Breast (tissue), 4 donors: ENCODE measurements around a stretch of chr9.

GRCh38 chr9:121409965-121410215 is 39.8 kb upstream of the STOM start:
- PRO-cap, 3 experiments, result no peak in any of the 3 experiments
- RRBS, result no CpG with 5 or more reads among the region's 2 CpGs

- PRO-cap, 3 experiments, result no peak in any of the 3 experiments
- RRBS, result no CpG with 5 or more reads among the region's 3 CpGs
These were observed 46.5 kb downstream of the GGTA1 start for GRCh38 chr9:121453076-121453593.

DNA sequence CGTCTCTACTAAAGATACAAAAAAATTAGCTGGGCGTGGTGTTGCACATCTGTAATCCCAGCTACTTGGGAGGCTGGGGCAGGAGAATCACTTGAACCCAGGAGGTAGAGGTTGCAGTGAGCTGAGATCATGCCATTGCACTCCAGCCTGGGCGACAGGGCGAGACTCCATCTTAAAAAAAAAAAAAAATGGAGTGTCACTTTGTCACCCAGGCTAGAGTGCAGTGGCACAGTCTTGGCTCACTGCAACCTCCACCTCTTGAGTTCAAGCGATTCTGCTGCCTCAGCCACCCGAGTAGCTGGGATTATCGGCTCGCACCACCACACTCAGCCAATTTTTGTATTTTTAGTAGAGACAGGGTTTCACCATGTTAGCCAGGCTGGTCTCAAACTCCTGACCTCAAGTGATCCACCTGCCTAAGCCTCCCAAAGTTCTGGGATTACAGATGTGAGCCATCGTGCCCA is 30.9 kb upstream of the GGTA1 start:
- PRO-cap, 3 experiments, result no peak in any of the 3 experiments
- RRBS, result no CpG with 5 or more reads among the region's 9 CpGs

DNA sequence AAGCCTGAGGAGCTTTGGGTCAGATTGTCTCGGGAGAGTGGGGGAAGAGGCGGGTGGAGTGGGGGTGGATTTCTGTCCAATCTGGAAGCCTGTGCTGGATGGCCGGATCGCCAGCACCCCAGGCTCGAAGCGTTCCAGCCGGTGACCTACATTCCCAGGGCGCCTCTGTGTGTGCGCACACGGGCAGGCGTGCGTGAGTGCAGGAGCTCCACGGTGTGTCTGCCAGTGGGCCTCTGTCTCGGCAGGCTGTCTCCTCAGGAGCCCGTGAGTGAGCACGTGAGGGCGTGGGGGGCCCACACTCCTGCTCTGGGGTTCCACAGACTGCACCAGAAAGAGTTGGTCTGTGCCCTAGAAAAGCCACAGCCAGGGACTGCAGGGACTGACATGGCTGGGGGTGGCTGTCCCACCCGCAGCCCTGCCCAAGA is 74.2 kb upstream of the DAB2IP start:
- PRO-cap, 3 experiments, result no peak in any of the 3 experiments
- RRBS, result no CpG with 5 or more reads among the region's 18 CpGs

DNA sequence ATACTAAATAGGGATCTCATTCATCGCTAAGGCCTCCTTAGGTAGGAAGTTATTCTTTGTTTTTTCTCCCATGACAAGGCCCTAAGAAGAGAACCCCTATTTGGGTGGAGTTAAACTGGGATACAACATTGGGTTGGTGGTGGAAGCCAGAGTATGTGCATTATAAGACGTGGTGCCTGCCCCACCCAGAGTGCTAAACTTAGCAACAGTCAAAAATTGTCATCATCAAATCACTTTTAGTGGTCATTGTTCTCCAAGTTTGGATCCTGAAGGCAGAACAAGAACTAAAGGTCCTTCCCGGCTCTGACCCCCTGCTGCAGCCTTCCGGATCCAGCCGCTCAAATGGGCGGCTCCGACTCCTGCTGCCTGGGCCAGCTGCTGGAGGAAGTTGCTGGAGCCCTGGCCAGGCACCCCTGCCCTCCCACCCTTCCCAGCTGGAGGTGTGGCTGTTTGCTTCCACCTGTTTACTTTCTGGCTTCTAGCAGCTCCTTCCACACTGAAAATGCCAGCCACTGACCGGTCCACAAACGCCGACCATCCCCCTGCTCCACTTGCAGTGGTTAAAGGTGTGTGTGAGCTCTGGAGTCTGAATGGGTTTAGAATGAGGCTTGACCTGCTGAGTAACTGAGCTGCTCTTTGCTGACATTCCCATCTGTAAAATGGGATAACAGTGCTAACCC is 31.5 kb upstream of the DAB2IP start:
- PRO-cap, 3 experiments, result no peak in any of the 3 experiments
- RRBS, result no CpG with 5 or more reads among the region's 10 CpGs

DNA sequence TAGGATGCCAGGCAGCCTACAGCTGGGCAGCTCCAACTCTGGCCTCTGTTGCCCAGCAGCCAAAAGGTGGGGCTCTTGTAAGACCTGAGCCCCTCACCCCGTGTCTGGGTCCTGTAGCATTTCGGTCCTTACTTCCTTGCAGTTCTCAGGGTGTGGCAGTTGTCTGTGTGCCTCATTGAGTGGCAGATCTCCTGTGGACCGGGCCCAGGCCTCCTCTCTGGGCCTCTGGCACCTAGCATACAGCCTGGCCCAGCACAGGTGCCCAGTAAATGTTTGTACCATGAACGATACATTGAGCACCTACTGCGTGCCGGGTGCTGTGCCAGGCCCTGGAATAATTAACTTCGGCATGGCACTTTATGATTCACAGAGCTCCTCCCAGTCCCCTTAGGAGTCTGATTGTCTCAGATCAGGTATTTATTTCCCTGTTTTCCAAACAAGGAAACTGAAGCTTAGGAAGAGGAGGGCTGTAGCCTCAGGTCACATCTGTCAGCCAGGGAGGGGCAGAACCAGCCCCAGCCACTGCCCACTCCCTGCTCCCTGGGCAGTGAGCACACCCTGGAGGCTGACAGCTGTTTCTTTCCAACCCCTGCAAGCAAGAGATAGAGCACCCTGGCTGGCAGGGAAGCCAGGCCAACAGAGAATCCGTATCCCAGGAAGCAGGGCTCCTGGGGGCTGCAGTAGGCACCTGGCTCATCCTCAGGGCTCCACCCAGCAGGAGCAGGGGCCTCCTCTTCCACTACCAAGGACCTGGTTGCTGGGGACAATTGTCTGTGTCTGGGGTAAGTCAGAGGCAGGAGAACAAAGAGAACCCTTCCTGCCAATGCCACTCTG is 68.9 kb downstream of the DAB2IP start:
- PRO-cap, 3 experiments, result no peak in any of the 3 experiments
- RRBS, result 70% methylated on average over 4 of the region's 8 CpGs

GRCh38 chr9:121743998-121745042 is 92.9 kb downstream of the DAB2IP start:
- PRO-cap, 3 experiments, result peak in 1 of 3 experiments; most common minus-strand start chr9:121744059 (in 1)
- RRBS, result no CpG with 5 or more reads among the region's 19 CpGs

GRCh38 chr9:121763465-121763893 is 112.0 kb downstream of the DAB2IP start:
- PRO-cap, 3 experiments, result no peak in any of the 3 experiments
- RRBS, result no CpG with 5 or more reads among the region's 12 CpGs

GRCh38 chr9:121774189-121774487 is 122.7 kb downstream of the DAB2IP start:
- PRO-cap, 3 experiments, result no peak in any of the 3 experiments
- RRBS, result no CpG with 5 or more reads among the region's 11 CpGs

DNA sequence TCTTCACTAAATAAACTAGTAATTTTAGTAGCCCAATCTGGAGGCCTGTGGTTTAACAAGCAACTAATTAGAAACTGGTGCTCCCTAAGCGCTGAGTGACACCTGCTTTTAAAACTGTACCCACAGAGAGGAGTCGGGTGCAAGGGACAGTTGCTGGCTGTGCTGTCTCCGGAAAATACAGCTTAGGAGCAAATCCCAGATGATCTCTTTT is 148.2 kb downstream of the TTLL11 start:
- PRO-cap, 3 experiments, result no peak in any of the 3 experiments
- RRBS, result no CpG with 5 or more reads among the region's 3 CpGs

- PRO-cap, 3 experiments, result no peak in any of the 3 experiments
- RRBS, result no CpG with 5 or more reads among the region's 9 CpGs
These were observed 107.1 kb downstream of the TTLL11 start for GRCh38 chr9:121985952-121986442.

DNA sequence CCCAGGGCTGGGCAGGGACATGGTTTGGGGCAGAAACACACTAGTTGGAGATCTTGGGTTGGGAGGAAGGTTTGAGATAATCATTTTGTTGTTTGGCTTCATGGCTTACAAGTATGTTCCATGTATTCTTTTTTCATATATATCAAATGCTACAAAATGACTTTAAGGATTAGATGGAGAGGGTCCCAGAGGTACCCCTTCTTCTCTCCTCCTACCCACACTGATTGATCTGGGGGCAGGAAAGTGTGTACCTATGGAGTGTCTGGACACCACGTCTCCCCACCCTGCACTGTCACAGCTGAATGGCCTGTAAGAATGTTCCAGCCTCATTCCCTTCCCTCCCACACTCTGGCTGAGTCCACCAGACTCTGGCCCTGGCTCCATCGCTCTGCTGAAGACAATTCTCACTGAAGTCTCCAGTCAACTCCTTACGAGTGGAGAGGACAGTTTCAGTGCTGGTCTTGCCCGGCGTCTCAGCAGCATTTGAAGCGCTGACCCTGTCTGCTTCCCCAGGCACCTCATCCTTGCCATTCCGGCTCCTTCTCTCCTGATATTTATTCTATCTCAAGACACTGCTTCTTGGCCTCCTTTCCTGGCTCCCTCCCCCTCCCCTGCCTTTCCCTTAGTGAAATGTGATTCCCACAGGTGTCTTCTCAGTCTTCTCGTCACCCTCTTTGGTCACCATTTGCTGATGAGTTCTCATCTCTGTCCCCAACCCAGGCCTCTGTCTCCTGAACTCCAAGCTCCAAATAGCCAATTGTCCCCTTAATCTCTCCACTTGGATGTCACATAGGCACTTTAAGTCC is 105.7 kb downstream of the TTLL11 start:
- PRO-cap, 3 experiments, result no peak in any of the 3 experiments
- RRBS, result 80% methylated on average over 4 of the region's 8 CpGs

GRCh38 chr9:122087752-122088321 is 5.3 kb downstream of the TTLL11 start:
- PRO-cap, 3 experiments, result no peak in any of the 3 experiments
- RRBS, result no CpG with 5 or more reads among the region's 6 CpGs

- PRO-cap, 3 experiments, result no peak in any of the 3 experiments
- RRBS, result no CpG with 5 or more reads among the region's 20 CpGs
These were observed 4.4 kb downstream of the PTGS1 start for GRCh38 chr9:122374972-122375917.

GRCh38 chr9:122949692-122950660 is 9.2 kb downstream of the RABGAP1 start:
- PRO-cap, 3 experiments, result no peak in any of the 3 experiments
- RRBS, result no CpG with 5 or more reads among the region's 4 CpGs

DNA sequence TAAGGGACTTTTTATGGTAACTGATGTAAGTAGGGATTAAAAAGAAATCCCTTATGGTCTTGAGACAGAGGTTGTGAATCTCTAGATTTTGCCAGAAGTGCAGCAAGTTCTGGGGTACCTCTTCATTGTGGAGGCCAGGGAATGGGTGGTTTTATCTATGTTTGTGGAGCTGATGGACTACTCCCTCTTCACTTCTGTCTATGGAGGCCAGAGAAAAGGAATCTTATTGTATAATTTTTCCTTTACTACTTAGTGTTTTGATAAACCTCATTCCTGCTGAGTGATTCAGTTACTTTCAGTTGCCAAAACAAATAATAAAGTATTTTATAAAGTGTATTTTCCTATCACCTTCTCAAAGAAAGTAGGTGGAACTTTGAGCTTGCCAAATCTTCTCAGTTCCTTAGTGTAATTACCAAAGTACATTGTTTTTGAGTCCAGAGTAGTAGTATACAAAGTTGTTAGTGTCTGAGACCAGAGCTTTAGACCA is 13.3 kb downstream of the RABGAP1 start:
- PRO-cap, 3 experiments, result no peak in any of the 3 experiments

DNA sequence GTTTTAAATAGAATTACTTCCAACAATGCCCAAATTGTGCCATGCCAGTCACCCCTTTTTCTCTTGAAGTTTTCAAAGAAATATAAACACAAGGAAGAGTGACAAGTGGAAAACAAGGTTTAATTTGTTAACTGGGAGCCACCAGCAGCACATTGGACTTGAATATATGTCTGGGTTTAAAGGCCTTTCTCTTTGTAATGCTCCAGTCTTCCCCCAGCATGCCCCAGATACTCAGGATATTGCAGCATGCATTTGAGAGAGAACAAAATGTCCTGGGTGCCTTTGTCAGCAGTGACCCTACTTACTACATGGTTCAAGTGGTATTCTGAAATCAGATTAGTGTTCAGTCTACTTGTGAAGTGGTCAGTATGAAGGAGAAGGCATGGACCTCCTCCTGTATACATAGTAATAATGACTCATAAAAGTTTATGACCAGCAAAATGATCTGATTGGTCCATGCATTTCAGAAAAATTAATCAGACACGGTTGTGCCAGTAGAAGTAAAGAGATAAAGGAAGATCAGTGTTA is 25.3 kb downstream of the GPR21 start:
- PRO-cap, 3 experiments, result no peak in any of the 3 experiments
- RRBS, result no CpG with 5 or more reads among the region's 1 CpG

- PRO-cap, 3 experiments, result no peak in any of the 3 experiments
- RRBS, result no CpG with 5 or more reads among the region's 9 CpGs
These were observed 69.2 kb downstream of the GPR21 start for GRCh38 chr9:123102500-123103314.

DNA sequence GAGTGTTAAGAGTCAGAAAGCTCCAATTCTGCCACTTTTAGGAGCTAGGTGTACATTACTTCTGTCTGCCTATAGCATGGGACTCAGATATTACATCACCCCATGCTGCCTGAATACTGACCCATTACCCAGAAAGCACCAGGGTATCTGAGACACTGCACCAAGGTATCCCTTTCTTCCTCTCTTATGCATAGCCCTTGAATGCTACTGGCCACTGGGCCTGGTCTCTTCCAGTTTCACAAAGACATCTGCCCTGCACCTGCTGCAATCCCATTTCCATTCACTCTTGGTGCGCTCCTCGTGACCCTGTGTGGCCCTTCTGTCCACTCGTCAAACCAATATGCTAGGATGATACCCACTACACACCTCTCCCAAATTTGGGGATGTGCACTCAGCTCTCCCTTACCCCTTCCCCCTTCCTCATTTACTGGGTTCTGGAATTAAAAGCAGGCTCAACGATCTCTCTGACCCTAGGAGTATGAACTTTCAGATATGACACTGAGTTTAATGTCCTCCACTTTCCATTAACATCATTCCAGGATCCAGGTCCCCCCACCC is 2.4 kb downstream of the STRBP start:
- PRO-cap, 3 experiments, result no peak in any of the 3 experiments
- RRBS, result no CpG with 5 or more reads among the region's 4 CpGs

DNA sequence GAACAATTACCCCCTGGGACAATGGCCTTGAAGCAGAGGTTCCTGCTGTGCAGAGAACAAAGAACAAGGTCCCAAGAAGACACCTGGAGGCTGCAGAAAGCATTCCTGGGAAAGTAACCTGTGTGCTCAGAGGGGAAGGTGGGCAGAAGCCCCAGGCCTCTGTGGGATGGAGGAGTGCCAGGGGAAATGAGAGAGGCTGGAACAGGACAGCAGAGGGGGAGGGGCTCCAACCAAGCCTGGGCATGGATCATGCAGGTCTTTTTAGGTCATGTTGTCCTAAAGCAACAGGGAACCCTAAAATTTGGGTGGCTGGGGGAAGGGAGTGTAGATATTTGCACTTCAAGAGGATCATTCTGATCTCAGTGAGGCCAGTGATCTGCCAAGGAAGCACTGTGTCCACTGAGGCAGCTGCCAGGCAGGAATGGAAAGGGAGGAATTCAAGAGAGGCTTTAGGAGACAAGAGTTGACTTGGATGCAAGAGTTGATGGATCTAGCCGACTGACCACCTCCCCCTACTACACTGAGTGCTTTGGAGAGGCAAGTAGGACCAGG is 126.7 kb downstream of the CRB2 start:
- PRO-cap, 3 experiments, result no peak in any of the 3 experiments
- RRBS, result no CpG with 5 or more reads among the region's 1 CpG